Epithelial cell of alveolus of lung (primary cell): ENCODE measurements around the gene CLSTN2.

- RAMPAGE, long total RNA: no peak
- RRBS: no CpG with 5 or more reads among the region's 7 CpGs
These were observed 51.2 kb upstream of the RBP1 start for GRCh38 chr3:139590740-139591067.

DNA sequence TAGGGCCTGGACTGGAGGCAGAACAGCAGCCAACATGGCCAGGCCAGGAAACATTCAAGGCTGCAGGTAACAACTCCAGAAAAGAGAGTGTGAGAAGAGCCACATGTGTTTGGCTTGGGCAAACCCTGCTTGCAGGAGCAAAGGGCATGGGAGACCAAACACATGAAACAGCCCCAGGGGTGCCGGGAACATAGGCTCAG, 99.2 kb upstream of the CLSTN2 start:
- RAMPAGE, long total RNA: no peak
- RRBS: no CpG with 5 or more reads among the region's 1 CpG

DNA sequence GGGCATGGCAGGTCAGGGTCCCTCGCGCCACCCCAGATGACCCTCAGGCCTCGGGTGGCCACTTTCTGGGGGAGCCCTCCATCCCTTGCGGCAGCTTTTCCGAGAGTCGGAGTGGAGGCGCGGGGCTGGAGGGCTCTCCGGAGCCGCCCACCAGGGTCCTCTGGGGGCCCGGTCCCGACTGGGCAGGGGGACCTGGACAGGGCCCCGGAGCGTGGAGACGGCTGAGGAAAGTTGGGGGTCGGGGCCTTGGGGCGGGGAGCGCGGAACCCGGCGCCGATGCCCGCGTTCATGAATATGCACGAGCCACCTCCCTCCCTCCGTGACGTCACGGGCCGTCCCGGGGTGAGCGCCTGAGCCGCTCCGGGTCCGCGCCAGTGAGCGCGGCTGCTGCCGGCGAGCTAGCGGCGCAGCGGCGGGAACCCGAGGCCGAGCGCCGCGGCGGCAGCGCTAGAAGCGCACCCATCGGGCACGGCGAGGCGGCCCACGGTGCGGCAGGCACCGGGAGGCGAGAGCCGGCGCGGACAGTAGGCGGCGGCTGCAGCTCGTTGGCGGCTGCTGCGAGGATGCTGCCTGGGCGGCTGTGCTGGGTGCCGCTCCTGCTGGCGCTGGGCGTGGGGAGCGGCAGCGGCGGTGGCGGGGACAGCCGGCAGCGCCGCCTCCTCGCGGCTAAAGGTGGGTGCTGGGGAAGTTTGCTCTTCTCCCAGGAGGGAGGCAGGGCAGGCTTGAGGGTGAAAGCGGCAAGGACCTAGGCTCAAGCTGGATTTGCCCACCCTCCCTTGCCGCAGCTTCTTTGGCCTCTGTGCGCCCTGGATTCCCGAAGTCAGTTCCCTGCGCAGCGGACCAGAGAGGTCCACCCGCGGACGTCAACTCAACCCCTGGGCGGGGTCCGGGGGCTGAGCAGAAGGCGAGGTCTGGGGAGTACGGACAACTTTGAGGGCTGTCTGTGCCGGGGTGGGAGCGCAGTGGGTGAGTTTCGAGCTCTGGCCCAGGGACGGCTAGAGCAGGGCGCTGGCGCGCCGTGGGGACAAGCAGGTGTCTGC, at the start of gene CLSTN2:
Gene CLSTN2, plus strand, starts transcription at position 374 of the 1,040 bp plus-strand sequence.
- RAMPAGE, long total RNA: no peak
- RRBS: 2% methylated on average over 22 of the region's 101 CpGs

- RAMPAGE, long total RNA: no peak
- RRBS: no CpG with 5 or more reads among the region's 9 CpGs
These were observed 367.6 kb upstream of the TRIM42 start for GRCh38 chr3:140310209-140310643.

- RAMPAGE, long total RNA: no peak
- RRBS: no CpG with 5 or more reads among the region's 6 CpGs
These were observed 23.8 kb upstream of the SLC25A36 start for GRCh38 chr3:140917736-140918269.

DNA sequence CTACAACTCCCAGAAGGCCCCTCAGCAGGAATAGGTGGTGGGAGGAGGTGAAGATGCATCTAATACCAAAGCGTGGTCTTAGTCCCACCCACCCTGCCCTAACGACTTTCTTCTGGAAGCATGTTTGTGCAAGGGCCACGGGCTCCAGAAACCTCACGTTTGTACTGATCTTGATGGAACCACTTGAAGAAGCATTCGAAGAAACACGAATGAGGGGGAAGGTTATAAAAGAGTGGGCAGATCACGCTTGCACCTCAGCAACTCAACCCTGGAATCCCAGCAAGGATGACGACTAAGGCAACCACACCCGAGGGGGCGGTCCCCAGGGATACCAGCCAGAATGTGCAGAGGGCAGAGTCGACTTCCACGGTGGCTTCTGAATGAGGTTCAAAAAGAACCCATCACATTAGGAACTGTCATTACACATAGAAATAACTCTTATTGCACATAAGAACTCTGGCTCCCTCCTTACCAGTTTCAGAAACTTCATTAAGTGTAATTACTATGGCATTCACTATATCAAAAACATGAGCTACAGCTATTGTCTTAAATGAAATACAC, 10.5 kb upstream of the SLC25A36 start:
- RAMPAGE, long total RNA: no peak
- RRBS: no CpG with 5 or more reads among the region's 12 CpGs

- RAMPAGE, long total RNA: no peak
- RRBS: no CpG with 5 or more reads among the region's 10 CpGs
These were observed 36.0 kb downstream of the SLC25A36 start for GRCh38 chr3:140977520-140978085.

DNA sequence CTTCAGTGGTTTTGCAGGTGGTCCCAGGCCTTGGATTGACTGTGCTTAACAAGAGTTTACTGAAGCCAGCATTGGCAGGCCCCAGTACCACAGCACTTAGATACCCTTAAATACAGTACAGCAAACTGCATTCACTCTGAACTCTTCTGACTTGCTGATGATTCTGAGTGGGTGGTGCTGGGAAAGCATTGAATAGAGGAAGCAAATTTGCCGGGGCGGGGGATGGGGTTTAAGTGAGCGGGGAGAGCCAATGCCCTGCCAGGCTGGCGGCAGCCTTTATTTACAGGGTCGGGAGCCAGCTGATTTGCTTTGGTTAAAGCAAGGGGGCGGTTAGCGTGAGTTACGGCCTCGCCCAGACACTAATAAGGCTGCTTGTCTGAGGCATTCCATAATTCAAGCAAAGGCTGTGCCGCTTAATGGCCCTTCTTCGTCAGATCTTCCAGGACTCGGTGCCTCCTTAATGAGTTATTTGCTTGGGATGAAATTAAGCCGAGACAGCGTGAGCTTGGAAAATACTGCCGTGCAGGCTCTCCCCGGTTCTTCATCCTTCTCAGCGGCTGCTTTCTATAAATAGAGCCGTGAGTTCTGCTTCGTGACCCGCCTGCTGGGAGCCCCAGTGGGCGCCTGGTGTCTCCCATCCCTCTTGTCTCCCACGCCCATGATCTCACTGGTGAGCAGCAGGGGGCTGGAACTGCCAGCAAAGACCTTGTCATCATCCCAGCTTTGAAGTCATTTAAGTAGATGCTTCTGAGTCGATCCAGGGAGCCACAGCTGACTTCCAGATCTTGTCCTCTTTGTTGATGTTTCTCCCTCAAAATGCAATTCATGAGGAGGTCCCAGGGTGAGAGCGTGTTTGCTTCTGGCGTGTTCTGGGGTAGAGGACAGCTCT, 25.8 kb downstream of the SPSB4 start:
- RAMPAGE, long total RNA: no peak
- RRBS: no CpG with 5 or more reads among the region's 25 CpGs

DNA sequence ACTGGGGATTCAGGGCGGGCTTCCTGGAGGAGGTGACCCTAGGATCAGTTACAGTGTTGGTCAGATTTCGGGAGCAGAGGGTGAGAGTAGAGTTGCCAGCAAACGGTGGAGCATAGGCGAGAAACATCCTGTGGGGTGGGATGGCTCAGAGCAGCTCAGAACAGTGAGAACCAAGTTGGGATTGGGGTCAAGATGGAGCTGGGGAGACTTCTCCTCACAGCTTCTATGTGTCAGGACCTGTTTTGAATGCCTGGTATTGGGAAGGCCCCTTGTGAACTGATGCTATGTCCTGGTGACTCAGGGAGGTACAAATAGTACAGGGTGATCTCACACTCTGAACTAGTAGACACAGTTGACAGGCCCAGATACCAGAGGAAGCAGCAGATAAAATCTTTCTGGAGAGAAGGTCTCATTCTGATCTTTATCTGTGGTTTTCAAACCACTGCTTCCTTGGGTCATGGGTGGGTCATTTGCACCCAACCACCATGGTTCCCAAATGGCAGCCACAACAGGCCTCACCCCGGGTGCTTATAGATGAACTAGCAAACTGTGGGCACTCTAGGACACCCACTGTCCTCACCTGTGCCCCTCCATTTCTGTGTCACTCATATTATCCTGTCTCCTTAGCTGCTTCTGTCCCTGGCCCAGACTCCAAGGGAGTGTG, 43.3 kb downstream of the PXYLP1 start:
- RAMPAGE, long total RNA: no peak
- RRBS: no CpG with 5 or more reads among the region's 5 CpGs

- RAMPAGE, long total RNA: no peak
- RRBS: no CpG with 5 or more reads among the region's 18 CpGs
These were observed 60.7 kb downstream of the PXYLP1 start for GRCh38 chr3:141292067-141292923.

- RAMPAGE, long total RNA: no peak
- RRBS: under 1% methylated on average over 6 of the region's 37 CpGs
These were observed 56.5 kb upstream of the ZBTB38 start for GRCh38 chr3:141311648-141312302.

GRCh38 chr3:141370081-141370645, 1.9 kb downstream of the ZBTB38 start:
- RAMPAGE, long total RNA: no peak
- RRBS: no CpG with 5 or more reads among the region's 2 CpGs

DNA sequence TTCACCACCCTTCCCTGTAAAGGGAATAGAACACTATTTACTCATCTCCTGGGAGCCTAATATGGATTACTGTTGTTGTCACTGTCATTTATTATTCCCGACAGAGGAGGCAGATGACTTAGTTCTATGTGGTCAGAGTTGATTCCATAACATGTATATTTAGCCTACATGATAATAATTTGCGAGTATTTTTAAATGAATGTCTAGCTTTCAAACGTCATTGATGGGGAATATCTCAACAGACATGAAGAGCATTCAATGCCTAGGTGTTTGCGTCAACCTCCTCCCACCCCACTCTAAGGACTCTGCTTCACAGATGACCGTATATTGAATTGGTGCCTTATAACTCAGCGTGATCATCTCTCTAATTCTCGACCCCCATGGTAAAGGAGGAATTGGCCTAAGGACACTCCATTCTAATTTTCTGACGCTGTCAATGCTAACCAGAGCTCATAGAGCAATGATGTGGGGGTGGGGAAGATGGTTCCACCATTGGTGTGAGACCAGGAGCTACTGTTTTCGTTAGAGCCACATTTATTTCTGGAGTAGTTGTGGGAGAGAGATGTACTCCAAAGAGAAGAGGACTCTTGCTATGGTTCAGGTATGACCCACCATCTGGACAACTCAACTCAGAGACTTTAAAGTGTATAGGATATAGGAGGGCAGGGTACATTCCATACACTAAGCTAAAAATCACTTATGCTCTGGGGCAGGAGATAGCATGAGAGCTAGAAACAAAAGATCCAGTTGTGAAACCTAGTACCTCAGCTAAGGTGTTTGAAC, 16.2 kb downstream of the ZBTB38 start:
- RAMPAGE, long total RNA: no peak
- RRBS: no CpG with 5 or more reads among the region's 9 CpGs

- RAMPAGE, long total RNA: no peak
- RRBS: 1% methylated on average over 18 of the region's 47 CpGs
These were observed 33.7 kb downstream of the ZBTB38 start for GRCh38 chr3:141401991-141402447.

DNA sequence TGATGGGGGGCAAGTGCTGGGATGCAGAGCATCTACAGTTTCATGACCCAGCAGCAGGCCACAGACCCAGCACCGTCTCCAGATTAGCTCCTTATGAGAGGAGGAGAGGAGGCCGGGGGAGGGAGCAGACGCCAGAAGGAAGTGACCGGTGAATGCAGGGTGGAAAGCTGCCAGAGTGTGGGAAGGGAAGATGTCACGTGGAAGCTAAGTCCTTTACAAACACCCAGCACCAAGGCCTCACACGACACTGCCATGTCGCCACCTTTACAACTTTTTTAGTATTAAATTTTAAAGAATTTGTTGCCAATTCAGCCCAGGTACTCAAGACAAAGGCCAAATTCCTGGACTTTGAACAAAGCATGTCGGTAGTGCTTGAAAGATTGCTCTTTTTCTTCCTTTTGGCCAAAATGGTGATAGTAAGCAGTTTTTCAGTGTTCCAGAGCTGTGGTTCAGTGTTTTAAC, 58.1 kb downstream of the ZBTB38 start:
- RAMPAGE, long total RNA: no peak
- RRBS: no CpG with 5 or more reads among the region's 8 CpGs

GRCh38 chr3:141456258-141456851, 30.5 kb upstream of the RASA2 start:
- RAMPAGE, long total RNA: no peak
- RRBS: no CpG with 5 or more reads among the region's 13 CpGs

DNA sequence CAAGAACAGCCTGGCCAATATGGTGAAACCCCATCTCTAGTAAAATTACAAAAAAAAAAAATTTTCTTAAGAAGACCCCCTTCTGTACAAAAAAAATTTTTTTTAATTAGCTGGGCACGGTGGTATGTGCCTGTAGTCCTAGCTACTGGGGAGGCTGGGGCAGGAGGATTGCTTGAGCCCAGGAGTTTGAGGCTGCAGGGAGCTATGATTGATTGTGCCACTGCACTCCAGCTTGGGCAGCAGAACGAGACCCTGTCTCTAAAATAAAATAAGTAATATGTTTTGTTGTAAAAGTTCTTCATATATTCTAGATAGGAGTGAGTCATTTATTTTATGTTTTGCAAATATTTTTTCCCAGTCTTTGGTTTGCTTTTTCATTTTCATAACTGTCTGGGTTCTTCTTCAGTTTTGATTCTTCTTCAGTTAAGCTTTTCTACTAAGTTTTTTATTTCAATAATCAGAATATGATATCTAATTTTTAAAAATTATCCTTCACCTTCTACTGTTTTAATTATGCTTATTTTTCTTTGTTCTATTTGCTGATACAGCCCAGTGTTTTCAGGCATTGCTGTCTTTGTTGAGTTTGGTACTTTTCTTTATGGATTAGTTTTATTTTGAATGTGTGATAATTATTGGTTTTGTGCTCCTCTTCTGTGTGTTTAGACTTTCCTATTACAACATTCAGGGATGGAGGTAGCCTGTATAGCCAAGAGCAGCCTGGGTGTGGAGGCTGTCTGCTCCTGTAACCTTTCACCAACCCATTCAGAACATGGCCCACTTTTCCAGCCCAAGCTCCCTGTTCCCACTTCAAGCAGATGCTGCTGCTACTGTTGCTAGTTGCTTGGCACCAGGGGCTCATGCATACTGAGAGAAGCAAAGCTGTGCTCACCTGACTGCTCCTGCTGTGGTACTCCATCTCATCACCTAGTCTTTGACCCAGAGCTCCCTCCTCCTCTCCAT, 20.1 kb downstream of the ATP1B3 start:
- RAMPAGE, long total RNA: no peak
- RRBS: no CpG with 5 or more reads among the region's 2 CpGs

- RAMPAGE, long total RNA: no peak
- RRBS: no CpG with 5 or more reads among the region's 2 CpGs
These were observed 28.6 kb downstream of the ATP1B3 start for GRCh38 chr3:141905115-141905383.

DNA sequence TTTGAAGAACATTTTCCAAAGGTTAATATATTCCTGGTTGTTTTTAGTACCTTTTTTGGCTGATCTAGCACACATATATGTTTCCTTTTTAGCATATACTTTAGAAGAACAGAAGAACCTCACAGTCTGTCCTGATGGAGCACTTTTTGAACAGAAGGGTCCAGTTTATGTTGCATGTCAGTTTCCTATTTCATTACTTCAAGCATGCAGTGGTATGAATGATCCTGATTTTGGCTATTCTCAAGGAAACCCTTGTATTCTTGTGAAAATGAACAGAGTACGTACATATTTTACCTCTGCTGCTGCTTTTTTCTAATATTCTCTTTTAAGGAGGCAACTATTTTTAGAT, 37.1 kb downstream of the ATP1B3 start:
- RAMPAGE, long total RNA: no peak
- RRBS: no CpG with 5 or more reads among the region's 1 CpG

- RAMPAGE, long total RNA: no peak
- RRBS: no CpG with 5 or more reads among the region's 6 CpGs
These were observed 38.0 kb downstream of the ATP1B3 start for GRCh38 chr3:141914092-141915196.